Mesothelial cell of epicardium (in vitro differentiated cells): ENCODE measurements around a stretch of chr1.

DNA sequence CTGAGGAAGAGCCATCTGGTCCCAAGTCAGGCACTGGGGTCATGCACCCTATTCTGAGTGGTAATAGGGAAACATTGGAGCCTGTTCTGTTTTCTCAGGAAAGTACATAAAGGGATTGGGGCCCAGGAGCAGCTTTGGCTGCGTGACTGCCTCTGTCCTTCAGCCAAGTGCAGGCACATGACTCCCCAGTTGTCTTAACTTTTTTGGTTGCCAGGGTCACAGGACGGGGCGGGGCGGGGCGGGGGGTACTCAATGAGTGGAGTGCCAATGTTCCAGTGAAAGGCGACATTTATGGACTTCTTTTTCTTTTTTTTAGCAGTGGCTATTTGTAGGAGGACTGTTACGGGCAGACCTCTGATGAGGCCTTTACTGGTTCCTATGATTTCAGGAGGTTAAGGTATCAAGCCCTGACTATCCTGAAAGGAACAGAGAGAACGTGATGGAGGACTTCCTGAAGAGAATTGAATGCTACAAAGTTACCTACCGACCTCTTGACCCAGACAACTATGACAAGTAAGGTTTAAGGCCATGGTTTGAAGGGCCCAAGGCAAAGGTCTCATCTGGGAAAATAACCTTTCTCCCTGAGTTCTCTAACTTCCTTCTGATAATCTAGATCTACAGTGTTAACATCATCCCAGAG lies 11.7 kb downstream of the PFKFB2 start:
- PRO-cap, result no peak

DNA sequence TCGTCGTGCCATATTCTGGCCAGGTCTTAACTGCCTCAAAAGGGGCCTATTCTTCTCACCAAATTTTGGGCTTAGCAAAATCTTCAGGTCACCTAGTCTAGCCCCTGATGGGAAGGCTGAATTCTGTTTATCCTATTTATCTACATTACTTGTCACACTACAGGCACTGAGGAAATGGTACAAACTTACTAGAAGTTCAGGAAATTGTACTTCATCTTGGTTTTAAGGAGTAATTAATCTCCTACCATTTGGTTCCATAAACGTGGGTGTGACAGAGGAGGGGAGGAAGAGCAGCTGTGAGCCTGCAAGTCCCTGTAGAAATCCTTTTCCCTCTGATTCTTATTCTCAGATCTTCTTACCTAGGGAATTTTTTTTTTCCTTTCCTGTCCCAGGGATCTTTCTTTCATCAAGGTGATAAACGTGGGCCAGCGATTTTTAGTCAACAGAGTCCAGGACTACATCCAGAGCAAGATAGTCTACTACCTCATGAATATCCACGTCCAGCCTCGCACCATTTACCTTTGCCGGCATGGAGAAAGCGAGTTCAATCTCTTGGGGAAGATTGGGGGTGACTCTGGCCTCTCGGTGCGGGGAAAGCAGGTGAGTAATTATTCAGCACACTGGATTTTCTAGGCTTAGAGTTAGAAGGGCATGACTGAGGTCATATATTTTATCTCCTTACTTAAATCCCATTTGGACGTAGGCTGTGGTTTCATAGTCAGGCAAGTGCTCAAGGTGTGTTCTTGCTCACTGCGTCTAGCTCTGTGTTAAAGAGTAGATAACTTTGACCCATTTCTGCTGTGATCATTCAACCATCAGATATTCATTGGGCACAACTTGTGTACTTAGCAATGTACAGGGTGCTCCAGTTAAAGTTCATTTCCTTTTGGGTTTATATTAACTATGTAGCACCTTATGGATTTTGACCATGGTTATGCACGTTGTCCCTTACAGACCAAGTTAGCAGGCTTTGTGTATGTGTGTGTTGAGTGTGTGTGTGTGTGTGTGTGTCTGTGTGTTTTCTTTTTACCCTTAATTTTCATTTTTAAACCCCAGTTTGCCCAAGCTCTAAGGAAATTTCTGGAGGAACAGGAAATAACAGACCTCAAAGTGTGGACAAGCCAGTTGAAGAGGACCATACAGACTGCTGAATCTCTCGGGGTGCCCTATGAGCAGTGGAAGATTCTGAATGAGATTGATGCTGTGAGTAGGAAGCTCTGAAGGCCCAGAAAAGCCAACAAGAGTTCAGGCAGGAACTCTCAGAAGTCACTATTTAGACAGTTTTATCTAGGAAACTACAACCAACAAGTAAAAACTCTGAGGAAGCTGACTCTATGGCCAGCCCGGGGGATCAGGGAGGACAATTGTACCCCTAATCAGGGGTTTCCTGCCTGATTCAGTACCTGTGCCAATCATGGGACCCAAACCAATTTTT lies 14.5 kb downstream of the PFKFB2 start:
- PRO-cap, result no peak

DNA sequence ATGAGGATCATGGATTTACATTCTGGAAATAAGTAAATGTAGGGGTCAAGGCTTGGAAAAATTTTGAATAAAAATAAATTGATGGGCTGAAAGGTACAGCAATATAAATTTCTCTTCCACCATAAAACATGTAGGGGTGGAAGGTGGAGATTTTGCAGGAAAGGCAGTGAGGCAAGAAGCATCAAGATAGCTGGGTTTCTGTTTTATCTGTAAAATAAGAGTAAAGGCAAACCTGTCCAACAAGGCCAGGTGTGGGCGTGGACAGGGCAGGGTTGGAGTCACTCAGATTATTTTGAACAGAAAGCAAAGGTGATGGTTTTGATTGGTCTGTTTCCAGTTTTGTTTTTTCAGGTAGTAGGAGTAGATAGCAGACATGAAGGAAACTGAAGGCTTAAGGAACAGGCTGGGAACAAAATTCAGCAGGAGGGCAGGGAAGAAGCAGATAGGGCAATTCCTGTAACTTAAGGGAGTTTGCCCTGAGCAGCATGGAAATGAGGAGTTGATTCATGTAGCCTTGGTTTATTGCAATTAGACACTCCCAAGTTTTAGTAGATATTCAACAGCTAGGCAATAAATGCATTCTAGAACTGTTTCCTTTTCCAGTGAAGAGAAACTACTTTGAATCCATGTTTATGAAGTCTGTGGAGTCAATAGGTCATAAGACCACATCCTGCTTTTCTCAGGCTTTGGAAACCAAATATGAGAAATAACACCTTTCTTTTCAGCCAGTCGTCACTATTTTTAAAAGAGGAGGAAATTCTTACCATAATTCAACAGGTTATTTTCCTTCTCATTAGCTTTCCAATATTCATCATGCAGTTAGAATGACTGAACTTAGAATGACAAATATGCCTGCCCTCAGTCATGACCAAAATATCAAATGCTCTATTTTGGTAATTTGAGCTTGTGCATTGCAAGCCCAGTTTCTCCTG lies 38.8 kb upstream of the CD55 start:
- PRO-cap, result no peak

GRCh38 chr1:207327204-207328273 lies 6.1 kb downstream of the CD55 start:
- PRO-cap, result no peak

DNA sequence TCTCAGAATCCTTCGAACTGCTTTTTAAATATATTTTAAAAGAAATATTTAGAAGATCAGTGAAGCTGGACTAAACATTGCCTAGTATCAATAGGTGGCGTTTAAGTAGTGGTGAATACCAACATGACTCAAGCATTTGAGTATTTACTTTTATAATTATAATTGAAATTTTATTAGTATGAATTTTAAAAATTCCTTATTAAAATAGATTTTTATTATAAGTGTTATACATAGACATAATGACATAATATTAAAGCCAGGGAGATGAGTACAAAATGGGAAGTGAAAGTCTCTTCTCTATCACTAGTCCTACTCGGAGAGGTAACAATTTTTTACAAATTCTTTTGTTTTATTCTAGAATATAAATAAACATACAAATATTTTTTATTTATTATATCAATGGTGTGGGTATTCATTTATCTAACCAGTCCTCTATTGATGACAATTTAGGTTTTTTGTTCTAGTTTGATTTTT lies 10.4 kb downstream of the CD55 start:
- PRO-cap, result no peak

GRCh38 chr1:207332856-207333147 lies 11.3 kb downstream of the CD55 start:
- PRO-cap, result no peak

GRCh38 chr1:207359889-207360480 lies 38.5 kb downstream of the CD55 start:
- PRO-cap, result no peak

GRCh38 chr1:207414574-207415212 lies 39.4 kb upstream of the CR2 start:
- PRO-cap, result no peak

- PRO-cap, result no peak
Measured at GRCh38 chr1:207752214-207753039, 573 bp downstream of the CD46 start.

- PRO-cap, result no peak
Measured at GRCh38 chr1:207766386-207766853, 14.6 kb downstream of the CD46 start.

DNA sequence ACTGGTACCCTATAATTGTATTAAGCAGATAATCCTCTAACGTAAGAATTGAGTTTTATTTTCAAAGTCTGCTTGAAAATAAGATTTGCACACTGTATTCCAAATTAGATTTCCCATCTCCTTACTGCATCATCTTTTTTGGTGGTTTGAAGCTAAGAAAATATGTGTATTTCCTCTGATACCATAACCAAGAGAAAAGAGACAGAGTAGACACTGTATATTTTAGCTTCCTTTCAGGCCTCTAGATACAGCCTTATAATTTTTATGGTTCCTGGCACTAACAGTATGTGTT lies 51.2 kb downstream of the CD46 start:
- PRO-cap, result no peak

DNA sequence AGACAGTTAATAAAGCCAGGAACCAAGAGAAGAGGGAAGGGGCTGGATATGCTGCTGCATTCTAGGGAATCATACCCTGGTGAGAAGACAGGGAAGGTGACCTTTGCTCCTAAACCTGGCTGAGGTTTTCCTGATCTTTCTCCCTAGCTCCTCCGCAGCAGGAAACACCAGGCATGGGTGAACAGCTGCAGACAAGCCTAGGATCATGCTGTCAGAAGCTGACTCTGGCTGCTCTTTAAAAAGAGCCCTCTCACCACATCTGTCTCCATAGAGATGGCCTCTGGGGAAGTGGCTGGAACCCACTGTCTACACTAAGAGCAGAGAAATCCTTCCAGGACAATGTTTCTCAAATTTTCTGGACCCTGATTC lies 57.6 kb downstream of the CD34 start:
- PRO-cap, result no peak

- PRO-cap, result no peak
Measured at GRCh38 chr1:207907925-207908958, 2.7 kb downstream of the CD34 start.

- PRO-cap, result no peak
Measured at GRCh38 chr1:207909615-207910110, 1.3 kb downstream of the CD34 start.

GRCh38 chr1:207925073-207925755 lies 14.3 kb upstream of the CD34 start:
- PRO-cap, result no peak

DNA sequence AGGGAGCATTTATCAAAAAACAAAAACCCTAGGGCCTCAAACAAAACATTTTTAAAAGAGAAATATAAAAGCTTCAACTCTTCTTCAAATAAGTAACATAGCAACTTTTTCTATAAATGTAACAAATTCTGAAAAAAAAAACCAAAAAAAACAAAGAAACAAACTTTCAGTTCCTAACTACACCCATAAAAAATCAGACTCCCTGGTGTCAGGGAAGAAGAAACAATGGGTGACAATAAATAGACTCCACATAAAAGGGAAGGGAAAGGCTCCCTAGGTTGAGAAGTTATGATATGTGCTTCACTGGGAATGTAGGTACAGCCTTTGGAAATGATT lies 50.7 kb upstream of the CD34 start:
- PRO-cap, result no peak

GRCh38 chr1:208131892-208132698 lies 112.1 kb downstream of the PLXNA2 start:
- PRO-cap, result no peak

DNA sequence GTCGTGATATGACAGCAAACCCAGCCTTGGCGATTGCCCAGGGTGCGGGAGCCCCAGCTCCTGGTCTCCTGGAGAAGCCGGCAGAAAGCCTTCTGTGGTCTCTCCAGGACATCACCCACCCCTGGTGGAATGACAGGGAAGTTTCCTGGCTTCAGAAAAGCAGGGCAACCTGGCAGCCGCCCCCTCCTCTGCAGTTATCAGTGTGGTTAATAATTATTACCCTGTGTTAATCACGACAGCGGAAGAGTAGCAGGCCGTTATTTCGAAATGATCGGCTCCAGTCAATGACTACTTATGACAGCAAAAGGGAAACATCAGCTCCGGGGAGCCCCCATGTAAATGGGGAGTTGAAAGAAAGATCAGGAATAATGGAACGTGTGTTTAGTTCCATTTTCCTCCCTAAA lies 8.3 kb upstream of the PLXNA2 start:
- PRO-cap, result no peak

DNA sequence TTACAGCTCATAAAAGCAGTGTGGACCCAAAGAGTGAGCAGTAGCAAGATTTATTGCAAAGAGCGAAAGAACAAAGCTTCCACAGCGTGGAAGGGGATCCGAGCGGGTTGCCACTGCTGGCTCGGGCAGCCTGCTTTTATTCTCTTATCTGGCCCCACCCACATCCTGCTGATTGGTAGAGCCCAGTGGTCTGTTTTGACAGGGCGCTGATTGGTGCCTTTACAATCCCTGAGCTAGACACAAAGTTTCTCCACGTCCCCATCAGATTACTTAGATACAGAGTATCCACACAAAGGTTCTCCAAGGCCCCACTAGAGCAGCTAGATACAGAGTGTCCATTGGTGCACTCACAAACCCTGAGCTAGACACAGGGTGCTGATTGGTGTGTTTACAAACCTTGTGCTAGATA lies 243.7 kb upstream of the PLXNA2 start:
- PRO-cap, result no peak

DNA sequence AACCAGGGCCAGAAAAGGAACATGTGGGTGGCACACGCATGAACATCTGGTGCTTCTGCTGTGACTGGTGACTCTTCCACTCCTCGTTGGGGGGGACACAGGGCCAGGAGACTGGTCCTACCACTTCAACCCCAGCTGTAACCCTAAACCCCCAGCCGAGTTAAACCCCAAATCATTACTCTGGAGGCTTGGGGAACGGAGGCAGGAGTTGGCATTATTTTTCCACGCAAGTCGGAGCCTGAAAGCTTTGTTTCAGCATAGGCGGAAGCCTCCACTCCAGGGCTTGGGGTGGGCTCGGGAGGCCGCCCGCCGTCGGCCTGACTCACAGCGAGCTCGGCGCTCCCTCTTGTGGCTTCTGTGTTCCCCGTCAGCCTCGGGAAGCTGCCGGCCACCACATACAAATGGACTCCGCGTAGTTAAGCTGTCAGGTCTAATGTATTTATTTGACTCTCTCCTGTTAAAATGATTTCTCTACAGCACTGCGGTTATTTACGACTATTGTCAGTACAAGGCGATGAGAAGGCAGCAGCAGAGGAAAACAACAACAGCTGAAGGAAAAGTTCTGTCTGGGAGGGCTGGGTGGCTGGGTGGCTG lies 375.9 kb upstream of the CAMK1G start:
- PRO-cap, result no peak